Epithelial cell of esophagus (primary cell): Measurements from ENCODE around the gene SLC35D3.

GRCh38 chr6:135352290-135352745 is 145.2 kb downstream of the AHI1 start:
- RRBS, result no CpG with 5 or more reads among the region's 4 CpGs

DNA sequence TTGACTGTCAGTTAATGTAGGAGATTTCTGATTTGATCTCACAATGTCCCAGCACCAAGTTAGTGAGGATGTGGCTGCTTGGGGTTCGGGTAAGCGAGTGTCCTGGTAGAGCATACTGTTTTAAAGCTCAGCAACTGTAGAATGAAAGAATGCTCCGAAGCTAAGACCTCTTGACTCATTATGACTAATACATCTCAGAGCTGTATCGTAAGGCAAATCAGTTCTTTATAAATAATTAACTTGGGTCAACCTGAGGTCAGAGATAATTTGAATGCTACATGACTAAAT is 128.9 kb upstream of the PDE7B start:
- RRBS, result no CpG with 5 or more reads among the region's 4 CpGs

GRCh38 chr6:135905455-135906341 is 54.2 kb downstream of the PDE7B start:
- RRBS, result no CpG with 5 or more reads among the region's 21 CpGs

DNA sequence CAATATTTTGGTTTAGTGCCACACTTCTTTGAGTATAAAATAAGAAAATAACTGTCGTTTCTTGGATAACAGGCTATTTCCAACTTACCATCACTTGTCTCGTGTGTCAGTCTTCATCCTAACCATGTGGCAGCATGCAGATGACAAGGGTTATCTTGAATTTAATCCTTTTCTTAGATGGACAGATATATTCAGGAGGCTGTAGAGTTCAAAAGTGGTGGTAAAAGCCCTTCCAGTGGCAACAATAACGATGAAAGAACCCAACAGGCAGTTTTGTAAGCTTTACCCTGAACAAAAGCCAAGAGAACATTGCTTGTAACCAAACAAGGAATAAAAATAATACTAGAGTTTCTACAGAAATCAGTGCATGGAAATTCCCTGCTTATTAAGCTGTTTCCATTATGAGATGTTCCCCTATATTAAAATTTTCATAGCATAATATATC is 69.6 kb downstream of the PDE7B start:
- RRBS, result no CpG with 5 or more reads among the region's 3 CpGs

DNA sequence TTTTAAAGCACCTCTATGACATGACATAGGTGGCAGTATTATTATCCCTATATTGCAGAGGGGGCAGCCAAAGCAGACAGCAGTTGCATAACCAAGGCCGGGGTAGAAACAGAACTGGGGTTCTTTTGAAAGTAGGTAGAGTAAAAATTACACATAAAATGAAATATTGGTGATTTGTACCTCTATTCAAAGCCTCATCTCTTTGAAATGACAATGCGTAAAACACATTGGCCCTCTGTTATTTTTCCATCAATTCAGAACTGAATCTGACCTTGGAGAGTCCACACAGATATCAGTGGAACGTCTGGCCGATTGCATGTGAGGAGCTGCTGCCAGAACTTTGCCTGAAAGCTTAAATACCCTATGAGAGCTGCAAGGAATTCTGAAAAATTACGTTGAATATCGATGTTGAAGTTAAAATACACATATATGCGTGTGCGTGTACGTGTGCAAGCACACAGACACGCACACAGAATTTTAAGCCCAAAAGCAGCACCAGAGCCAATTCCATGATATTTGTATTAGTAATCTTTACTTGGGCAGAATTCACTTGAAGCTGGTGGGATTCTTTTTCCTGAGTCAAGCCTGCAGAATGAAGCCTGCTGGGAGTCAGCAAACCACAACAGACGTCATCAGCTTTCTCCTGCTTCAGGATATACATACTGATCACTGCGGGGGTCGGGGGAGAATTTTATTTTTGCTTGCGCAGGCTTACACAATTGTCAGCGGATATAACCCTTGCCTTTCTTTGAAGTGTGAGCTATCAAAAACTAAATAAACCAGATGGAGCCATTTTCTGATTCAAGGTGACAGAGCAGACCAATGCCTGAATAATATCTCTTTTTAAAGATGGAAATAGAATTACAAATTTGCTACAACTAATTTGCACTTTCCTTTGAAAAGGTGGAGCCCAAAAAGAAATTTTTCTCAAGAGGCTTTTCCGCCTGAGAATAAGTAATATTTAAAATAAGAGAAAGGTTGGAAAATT is 163.4 kb downstream of the PDE7B start:
- RRBS, result no CpG with 5 or more reads among the region's 16 CpGs

GRCh38 chr6:136088772-136089266 is 161.3 kb downstream of the MTFR2 start:
- RRBS, result no CpG with 5 or more reads among the region's 4 CpGs

DNA sequence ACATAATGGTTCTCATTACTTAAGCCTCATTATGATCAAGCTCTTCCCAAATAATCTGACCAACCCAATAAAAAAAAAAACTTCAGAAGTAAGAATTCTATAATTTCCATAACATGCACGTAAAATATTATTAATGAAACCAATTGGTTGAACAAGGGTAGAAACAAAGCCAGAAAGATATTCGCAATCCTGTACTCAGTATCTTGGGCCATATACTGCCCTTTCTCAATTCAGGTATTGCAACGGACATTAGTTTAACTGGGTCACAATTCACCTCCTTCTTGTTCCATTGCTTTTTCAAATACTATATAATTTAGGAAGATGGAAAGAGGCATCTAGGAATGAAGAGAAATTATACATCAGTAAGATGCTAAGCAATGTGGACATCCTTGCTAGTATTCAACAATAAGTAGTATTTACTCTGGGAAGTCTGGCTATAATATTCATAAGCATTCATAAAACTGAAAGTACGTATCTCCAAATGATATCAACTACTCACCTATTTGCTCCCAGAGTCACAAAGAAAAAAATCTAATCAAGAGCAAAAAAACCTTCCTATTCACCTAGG is 19.5 kb downstream of the BCLAF1 start:
- RRBS, result no CpG with 5 or more reads among the region's 4 CpGs

GRCh38 chr6:136275279-136275879 is 14.3 kb downstream of the BCLAF1 start:
- RRBS, result no CpG with 5 or more reads among the region's 2 CpGs

DNA sequence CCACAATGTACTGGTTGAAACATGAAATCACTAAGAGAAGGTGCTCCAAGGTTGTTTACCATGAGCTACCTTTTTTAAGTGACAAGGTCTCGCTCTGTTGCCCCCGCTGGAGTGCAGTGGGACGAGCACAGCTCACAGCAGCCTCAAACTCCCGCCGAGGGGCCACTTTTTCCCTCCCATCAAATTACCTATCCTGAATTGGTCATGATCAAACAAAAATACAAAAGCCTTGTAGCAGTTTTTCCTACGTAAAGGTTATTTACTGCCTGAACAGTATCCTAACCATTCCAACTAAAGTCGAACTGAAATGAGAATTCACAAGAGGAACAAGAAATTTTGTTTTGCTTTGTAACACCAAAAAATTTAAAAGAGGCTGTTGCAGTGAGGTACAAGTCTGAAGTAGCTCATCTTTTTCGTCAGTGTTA is 1.4 kb downstream of the BCLAF1 start:
- RRBS, result no CpG with 5 or more reads among the region's 8 CpGs

DNA sequence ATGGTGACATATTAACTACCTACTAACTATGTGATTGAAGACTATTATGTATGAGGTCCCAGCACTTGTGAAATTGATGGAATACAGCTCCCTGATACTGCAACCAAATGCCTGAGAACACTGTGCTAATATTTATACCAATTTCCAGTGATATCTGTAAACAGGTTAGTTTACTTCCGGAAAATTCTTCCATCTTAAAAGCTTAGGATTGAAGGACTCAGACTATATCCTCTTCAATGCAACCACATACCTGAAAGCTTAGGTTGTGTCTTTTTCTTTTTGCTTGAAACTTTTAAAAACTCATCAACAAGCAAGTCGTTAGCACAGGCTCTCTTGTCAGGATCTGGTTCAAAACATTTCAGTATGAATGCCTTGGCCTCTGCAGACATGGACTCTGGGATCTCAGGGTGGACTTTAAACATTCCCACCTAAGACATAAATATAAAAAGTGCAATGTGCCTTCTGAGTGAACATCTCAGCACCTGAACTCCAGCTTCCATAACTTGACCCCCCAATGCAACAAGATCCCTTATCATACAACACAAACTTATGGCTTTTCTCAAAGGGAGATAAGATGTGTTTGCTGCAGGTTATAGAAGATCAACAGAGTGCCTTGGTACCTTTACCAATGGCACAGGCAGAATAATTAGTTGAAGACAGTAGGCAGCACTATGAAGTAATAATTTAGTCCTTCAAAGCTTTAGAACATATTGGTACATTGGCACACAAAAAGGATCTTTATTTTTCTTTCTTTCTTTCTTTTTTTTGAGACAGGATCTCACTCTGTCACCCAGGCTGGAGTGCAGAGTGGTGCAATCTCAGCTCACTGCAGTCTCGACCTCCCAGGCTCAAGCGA is 51.6 kb upstream of the MAP7 start:
- RRBS, result no CpG with 5 or more reads among the region's 4 CpGs

- RRBS, result no CpG with 5 or more reads among the region's 2 CpGs
Measured at GRCh38 chr6:136640498-136641009, 90.3 kb upstream of the MAP7 start.

- RRBS, result 3% methylated on average over 34 of the region's 81 CpGs
Measured at GRCh38 chr6:136922134-136922872, at the start of gene SLC35D3. Gene SLC35D3, plus strand, starts transcription at chr6:136922301.

- RRBS, result no CpG with 5 or more reads among the region's 13 CpGs
Measured at GRCh38 chr6:136956933-136957730, 35.0 kb downstream of the SLC35D3 start.

- RRBS, result no CpG with 5 or more reads among the region's 6 CpGs
Measured at GRCh38 chr6:137222109-137222975, 3.2 kb upstream of the IFNGR1 start.

GRCh38 chr6:137232521-137232997 is 13.4 kb upstream of the IFNGR1 start:
- RRBS, result no CpG with 5 or more reads among the region's 4 CpGs

DNA sequence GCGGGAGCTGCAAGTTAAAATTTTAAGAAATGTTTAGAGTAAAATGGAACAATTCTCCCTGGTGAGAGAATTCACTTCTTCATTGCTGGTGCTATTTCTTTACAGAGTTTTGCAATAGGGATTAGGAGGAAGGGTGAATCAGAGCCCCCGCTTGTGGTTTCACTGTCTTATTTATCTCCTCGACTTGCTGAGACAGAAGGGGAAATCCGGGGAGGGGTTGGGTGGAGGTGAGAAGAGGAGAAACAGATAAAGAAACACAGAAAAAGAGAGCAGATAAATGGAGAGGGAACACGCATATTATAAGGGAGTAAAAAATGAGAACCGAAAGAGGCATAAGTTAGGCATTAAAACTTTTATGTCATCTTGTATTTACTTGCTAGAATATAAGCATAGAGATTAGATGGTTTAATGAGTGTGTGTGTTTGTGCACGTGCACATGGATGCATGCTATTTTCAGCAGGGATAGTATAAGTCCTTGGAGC is 105.0 kb downstream of the OLIG3 start:
- RRBS, result no CpG with 5 or more reads among the region's 7 CpGs

DNA sequence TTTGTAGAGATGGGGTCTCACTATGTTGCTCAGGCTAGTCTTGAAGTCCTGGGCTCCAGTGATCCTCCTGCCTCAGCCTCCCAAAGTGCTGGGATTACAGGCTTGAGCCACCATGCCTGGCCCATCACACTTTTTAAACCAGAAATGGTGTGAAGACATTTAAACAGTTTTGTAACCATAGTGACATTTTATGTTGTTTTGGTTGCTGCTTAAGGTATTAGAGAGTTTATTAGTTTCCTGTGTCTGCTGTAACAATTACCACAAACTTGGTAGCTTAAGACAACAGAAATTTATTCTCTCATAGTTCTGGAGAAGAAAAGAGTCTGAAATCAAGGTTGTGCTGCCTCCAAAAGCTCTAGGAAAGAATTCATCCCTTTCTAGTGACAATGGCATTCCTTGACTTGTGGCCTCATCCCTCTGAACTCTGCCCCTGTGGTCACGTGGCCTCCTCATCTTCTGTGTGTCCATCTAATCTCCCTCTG is 104.6 kb upstream of the TNFAIP3 start:
- RRBS, result no CpG with 5 or more reads among the region's 1 CpG

GRCh38 chr6:137811892-137812278 is 55.2 kb upstream of the TNFAIP3 start:
- RRBS, result no CpG with 5 or more reads among the region's 5 CpGs

DNA sequence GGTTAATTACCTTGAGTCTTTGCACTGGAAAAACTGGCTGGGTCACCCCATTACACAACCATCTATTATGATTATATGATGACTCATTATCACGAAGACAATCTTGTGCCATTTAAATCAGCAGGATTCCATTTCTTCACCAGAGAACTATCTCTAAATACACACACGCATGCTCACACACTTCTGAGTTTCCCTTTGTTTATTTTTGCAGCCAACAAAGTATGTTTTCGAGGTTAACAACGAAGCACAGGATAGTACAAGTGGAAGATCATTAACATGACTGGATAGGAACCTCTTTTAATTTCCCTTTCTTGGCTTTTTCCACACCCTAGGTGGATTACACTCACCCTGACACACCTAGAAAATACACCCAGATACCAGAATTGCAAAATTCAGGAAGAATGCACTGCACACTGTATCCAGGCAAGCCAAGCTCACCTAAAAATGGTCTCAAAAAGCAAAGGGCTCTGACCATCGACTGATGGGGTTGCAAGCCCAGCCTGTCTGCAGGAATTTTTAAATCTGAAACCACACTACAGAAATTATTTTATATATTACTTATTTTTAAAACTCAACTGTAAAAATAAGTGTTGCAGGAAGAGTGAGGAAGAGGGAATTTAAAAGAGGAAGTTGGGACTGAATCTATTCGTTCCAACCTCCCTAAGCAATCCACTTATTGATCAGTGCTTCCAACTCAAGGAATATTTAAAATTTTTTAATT is 18.7 kb downstream of the PERP start:
- RRBS, result no CpG with 5 or more reads among the region's 6 CpGs

DNA sequence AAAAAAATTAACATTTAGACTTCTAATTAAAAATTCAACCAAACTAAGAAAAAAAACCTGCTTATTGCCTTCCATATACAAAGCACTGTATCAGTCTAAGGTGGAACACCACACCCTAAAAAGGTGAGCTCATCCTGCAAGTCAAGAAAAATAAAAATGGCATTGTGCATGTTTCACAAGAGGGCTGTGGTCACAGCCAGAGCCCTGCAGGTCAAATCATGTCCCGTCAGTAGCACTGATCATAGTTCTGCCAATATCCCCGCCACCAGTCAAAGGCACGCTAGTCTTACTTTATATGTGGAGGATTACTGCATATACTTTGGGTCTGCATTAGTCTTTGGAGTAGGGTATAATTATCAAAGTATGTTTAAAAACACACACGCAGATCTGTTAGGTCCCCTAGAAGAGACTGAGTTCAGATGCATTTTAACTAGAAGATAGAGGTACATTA is 1.8 kb downstream of the PERP start:
- RRBS, result no CpG with 5 or more reads among the region's 4 CpGs